Left lobe of liver (tissue), 1 donor: ENCODE measurements around the genes IARS1 and WNK2.

- PRO-cap: no peak
These were observed 443 bp downstream of the ROR2 start for GRCh38 chr9:91949522-91950048.

DNA sequence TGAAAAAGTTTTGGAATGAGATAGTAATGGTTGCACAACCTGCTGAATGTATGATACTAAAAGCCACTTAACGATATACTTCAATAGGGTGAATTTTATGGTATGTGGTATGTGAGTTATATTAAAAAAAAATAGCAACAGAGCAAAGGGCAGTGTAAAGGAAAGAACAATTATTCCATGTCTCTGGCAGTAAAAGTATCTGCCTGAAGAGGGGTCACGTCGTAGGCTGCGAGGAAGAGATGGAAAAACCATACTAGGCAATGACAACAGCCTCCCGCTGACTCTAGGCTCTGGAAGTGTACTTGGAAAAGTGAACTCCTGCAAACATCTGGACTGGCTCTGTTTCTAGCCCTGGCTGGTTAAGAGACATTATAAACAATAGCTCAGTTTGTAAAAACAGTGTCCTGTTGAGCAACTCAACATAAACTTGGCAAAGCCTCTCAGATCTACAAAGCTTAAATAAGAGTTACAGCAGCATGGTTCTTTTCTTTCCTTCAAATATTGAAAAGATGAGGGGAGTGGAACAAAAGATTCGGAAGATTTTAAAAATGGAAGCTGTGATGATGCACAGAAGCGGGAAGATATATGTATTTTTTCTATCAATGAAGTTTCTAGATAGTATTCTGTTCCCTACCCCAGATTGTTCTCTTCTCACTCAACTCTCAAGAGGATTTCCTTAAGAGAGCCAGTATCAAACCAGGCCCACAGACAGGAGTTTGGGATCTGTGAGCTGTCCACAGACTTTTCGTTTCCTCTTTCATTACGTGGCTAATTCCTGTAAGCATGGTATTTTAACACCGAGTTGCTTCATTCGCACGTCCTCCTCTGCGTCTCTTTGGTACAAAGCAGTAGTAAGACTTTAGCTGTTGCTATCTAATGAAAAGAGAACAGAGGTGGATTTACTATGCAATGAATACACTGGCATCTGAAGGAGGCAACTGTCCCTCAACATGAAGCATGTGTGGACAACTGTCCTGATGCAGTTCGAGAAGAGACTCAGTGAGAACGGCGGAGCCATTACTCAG lies 79.3 kb downstream of the SPTLC1 start:
- PRO-cap: no peak

DNA sequence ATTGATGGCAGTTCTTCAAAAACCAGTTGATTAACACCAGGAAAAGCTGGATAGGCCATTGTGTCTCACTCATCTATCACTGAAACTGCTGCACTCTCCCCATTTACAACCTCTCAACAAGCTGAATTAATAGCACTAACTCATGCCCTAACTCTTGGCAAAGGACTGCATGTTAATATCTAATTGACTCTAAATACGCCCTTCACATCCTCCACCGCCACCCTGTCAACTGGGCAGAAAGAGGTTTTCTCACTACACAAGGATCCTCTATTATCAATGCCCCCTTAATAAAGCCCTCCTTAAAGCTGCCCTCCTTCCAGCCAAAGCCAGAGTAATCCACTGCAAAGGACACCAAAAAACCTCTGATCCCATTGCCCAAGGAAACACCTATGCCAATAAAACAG lies 39.3 kb downstream of the SPTLC1 start:
- PRO-cap: no peak

DNA sequence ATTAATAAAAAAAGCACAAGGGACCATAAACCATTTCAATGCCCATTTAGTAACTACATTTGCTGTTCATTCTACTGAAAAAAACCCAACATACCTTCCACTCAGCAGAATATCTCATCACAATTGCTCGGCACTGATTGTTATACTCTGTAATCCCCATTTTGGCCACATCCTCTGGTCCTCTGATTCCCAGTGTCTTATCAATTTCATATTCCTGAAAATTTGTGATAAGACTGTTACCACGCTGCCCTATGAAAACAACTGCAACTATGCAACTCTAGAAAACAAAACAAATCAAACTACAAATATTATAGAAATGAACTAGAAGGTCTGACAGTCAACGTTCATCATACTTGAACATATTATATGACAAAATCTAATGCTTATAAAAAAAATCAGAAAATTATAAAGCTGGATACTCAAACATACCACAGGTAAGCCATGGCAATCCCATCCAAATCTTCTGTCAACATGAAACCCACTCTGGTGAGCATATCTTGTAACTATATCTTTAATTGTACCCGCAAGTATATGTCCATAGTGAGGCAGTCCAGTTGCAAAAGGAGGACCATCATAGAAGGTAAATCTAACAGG lies 5.7 kb downstream of the IARS1 start:
- PRO-cap: no peak

GRCh38 chr9:92293347-92294247 lies at the start of gene IARS1:
TSS of gene IARS1 (minus strand) at chr9:92293697.
- PRO-cap: bidirectional peak, plus-strand start at chr9:92293885, minus-strand start at chr9:92293689

DNA sequence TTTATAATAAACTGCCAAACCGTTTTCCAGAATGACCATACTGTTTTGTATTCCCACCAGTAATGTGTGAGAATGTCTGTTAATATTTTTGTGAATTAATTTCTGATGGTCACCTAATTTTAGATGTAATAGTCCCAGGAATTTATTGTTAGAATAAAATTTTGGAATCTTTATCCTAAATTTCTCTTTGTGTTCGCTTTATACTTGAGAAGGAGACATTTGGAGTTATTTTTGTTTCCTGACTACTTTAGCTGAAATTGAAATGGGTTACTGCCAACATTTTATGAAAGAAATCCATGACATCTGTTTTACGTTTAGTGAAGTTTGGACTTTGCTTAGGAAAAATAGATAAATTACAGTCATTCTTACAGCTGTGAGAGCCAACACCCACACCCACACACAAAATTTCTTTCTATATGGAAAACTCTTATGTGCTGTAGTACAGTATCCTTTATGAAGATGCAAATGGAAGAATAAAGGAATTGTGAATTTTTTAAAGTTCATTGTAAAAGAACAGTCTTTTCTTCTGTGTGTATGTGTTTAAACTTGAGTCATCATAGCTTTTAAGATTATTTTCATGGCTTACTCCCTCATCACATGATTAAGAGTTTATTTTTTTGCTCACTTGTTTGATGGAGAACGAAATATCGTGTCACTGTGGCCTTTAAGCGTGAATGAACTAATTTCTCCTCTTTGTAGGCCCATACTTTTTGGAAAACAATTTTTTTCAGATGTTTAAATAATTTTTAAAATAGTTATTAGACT lies 24.4 kb downstream of the CENPP start:
- PRO-cap: no peak

GRCh38 chr9:92482132-92482644 lies 53.6 kb downstream of the ECM2 start:
- PRO-cap: unidirectional peak, minus-strand start at chr9:92482472

DNA sequence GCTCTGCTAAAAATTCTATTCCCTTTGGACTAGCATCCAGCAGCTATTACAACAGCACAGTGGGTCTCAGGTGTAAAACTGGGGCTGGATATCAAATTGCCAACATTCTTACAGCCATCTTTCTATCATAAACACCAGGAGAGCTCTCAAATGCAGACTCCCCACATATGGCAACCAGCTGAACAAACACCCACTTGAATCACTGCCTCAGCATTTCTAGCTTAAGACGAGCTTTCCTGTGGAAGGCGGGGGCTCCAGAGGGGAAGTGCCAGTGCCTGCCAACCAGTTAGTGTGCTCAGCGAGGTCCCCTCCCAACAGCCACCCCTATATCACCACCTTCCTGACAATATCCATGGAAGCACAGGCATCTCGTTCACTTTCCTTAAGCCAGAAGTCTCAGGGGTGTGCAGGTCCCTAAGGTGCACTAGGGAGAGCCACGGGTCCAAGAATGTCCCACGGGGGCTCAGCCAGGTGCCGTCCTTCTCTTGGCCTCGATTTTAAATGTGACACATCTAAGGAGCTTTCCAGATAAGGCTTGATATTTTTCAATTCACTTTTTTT lies 62.1 kb downstream of the IPPK start:
- PRO-cap: no peak

DNA sequence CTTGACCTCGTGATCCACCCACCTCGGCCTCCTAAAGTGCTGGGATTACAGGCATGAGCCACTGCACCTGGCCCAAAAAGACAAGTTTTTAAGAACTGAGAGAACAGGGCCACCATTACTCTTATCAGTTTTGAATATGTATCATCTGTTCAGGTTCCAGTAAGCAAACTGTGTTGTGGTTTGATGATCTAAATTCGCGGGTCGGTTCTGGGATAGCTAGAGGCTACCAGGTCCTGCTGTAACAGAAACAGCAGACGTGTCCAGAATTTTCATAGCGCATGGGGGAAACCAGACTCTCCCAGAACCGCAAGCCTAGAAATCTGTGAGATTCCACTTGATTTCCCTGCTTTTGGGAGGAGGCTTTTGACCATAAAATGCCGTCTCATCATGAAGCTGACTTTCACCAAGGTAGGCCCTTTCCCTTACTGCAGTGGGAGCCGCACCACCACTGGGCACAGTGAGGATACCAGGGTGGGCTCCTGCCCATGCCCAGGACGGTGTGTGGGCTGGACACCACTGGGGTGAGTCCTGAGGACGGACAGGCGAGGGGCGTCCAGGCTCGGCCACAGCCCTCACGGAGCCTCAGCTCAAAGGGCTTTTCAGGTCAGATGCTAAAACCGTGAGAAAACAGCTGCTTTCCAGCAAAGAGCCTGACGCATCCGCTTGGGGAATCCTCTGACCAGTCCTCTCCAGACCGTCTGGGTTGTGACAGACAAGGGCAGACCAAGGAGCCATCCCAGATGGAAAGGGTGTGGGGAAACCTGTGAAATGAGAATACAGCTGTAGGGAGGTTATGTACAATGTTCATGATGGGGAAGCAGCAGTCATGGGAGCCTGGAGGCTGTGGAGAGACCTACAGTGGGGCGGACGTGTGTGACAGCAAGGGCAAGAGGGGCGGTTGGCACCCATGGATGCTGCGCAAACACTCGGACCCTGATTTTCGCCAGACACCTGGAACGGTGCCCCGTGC lies 59.4 kb downstream of the IPPK start:
- PRO-cap: no peak

GRCh38 chr9:92728873-92729945 lies 35.4 kb downstream of the BICD2 start:
- PRO-cap: no peak

- PRO-cap: no peak
These were observed 26.1 kb downstream of the BICD2 start for GRCh38 chr9:92738498-92738879.

DNA sequence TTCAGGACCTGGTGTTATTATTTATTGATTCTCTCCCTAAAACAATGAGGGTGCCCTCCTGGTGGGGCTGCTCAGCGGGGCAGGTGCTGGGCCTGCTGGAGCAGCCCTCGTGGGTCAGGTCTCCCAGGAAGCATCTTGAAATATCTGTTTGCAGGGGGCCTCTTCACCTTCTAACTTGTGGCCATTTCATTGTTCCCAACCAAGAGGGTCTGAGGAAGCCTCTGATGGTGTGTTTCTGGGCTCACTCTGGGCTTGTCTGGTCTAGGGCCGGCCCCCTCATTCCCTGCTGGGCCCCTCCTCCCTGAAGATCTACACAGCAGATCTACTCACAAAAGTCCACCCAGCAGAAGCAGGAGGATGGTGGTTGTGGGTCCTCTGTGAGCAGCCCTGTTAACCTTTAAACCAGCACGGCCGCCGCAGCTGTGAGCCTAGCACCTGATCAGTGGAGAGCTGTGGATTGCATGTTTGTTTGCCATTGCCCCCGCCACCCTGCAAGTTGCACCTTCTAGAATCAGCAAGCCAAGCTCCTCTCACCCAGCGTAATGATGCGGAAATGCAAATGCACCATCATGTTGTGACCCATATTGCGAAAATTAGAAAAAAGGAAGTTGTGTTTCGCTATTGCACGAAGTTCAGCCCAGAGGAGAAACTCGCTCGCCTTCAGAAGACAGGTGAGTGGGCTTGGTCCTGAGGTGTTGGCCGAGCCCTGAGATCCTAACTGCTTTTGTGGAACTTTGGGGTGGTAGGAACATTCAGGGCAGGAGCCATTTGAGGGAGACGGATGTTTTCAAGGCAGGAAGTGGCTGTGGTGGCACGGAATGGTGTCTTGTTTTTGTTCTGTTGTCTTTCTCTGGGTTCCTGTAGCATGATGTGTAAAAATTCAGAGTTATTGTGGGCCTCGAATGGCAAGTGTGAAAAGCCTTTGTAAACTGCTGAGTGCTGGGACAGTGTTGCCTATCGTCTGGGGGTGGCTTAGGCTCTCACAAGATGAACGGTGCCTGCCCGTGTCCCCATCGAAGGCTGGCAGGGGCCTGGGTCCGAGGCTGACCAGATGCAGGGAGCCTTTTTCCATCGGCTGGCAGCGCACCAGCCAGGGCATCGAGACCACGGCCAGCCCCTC lies 16.7 kb downstream of the FGD3 start:
- PRO-cap: bidirectional peak, plus-strand start at position 628 of the sequence, minus-strand start at position 493 of the sequence

- PRO-cap: no peak
These were observed 37.5 kb upstream of the SUSD3 start for GRCh38 chr9:93020890-93021488.

GRCh38 chr9:93060699-93061491 lies 2.4 kb downstream of the SUSD3 start:
- PRO-cap: unidirectional peak, minus-strand start at chr9:93060960

DNA sequence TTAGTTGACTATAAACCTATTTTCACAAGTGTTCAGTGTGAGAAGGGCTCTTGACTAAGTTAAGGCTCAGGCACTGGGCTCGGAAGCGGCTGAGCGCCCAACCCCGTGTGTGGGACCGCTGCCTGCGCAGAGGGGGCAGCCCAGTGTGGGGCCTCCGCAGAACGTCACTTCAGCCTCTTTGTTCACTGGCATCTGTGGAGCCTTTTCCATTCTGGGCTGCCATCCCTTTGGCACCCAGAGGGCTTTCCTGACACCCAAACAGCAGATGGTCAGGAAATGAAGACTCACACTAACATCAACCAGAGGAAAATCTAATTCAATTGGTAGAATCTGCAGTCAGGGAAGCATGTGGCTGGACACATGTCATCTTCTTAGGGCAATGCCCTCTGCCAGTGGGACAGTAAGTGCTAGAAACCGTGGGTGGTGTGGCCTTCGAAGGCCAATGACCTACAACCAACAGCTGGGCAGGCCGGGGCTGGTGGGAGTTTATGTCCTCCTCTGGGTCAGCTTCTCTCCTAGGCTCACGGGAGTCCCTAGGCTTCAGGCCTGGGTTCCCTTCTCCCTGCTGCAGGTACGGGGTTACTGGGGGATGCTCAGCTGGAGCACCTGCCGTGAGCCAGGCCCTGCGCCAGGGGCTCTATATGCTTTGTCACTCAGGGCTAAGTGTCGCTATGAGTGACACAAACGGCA lies 22.2 kb upstream of the NINJ1 start:
- PRO-cap: no peak

- PRO-cap: unidirectional peak, plus-strand start at chr9:93184184
These were observed at the start of gene WNK2 for GRCh38 chr9:93183708-93184677. TSS of gene WNK2 (plus strand) at chr9:93184139.

GRCh38 chr9:93229559-93229927 lies 45.6 kb downstream of the WNK2 start:
- PRO-cap: no peak

- PRO-cap: no peak
These were observed 86.1 kb downstream of the WNK2 start for GRCh38 chr9:93269811-93270640.

DNA sequence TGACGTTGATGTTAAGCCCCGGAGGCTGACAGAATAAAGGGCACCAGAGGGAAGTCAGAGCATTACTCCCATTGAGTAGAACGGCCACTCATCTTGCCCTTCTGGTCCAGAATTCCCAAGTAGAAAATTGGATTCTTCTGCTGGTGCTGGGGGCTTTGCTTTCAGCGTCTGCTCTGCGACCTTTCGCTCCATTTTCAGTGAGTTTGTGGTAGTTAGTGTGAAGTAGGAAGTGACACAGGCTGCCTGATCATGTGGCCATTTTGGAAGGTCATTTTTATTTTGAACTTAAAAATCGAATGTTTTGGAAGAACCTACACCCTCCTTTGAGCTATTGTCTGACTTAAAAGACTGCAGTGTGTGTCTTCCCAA lies 56.6 kb upstream of the FAM120AOS start:
- PRO-cap: no peak

DNA sequence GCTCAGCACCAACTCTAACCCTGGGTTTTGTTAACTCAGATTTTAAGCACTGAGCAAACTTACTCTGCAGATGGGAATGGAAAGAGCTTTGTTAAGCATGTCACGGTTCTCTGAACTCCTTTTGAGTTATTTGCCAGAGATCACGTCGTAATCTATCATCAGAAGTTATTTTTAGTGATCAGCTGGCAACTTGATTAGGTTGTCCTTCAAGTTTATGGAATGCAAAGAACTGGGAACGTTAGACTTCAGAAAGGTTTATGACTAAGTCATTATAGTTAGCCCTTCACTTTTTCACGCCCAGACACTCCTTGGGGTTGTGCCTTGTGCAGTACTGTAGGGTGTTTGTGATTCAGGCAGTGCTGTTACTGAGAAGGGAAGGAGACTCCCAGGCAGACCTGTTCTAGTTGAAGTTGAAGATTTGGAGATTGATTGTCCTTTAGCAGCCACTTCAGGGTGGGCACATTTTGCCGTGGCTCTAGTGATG lies 26.8 kb upstream of the PHF2 start:
- PRO-cap: no peak